ENCODE measurements around the genes AFG3L2 and SEH1L.

GRCh38 chr18:12313558-12314193, 5.6 kb downstream of the TUBB6 start:
- PRO-cap = no peak

GRCh38 chr18:12325516-12326615, 17.8 kb downstream of the TUBB6 start:
- PRO-cap = no peak

DNA sequence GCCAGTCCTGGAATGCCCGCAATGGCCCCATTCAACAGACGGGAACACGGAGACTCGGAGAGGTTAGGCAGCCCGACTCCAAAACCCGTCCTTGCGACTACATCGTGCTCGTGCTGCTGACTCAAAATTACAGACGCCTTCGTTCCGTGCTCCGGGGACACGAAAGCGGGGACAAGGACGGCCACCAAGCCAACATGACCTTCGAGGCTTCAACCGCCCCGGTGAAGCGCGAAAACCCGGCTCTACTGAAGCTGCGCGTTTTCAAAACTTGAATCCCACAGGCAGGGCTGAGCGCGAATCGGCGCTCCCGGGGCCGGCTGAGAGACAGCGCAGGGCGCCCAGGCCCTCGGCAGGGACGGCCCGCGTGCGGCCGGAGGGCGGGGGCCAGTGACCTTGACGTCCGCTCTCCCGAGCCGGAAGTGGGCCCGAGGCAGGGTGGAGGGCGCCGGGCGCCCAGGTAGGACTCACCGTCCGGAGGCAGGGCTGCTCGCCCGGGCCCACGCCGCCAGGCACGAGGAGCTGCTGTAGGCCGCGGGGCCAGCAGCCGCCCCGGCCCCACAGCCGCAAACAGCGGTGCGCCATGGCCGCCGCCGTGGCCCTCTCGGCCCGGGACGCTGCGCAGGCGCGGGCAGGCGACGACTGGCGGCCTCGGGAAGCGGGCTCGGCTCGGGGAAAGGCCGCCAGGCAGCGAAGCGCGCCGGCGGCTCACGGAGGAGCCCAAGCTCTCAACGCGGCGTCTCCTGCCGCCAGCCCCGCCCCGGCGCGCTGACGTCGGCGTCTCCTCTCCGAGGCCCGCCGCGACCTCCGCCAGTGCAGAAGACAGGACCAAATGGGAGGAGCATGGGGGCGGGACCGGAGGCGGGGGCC, at the start of gene AFG3L2:
TSS of gene AFG3L2 (minus strand) at position 727 of the 867 bp plus-strand sequence.
- PRO-cap = bidirectional peak, plus-strand start at position 418 of the sequence, minus-strand start at position 319 of the sequence; bidirectional peak, plus-strand start outside the sequence, minus-strand start at position 709 of the sequence

- PRO-cap = no peak
These were observed 47.8 kb downstream of the PRELID3A start for GRCh38 chr18:12455438-12455938.

GRCh38 chr18:12503057-12503751, 95.5 kb downstream of the PRELID3A start:
- PRO-cap = no peak

DNA sequence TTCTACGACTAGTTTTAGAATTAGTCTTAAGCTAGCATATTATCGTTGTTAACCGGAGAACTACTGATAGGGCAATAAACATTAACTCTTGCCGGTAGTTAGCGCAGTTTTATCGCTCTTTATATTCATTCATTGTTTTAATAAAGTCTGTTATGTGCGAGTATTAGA, 522 bp downstream of the PSMG2 start:
- PRO-cap = no peak

DNA sequence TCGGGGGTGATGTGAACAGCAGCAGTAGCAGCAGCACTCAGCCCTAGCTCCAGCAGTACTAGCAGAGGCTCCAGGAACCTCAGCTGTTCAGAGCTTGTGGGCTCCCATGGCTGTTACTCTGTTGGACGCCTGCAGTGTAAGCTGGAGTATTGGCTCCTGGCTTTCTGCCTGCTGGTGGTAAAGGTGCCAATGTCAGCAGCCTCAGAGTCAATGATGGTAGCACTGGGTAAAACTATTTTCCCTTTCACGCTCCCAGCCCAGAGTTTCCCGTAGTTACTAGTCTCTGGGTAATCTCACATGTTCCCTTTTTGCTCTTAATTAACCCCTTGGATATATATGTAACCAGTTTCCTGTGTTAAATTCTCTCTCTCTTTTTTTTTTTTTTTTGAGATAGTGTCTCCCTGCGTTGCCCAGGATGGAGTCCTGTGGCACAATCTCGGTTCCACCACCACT, 3.0 kb upstream of the SEH1L start:
- PRO-cap = no peak

GRCh38 chr18:12947798-12948989, at the start of gene SEH1L:
SEH1L (plus strand) TSS chr18:12948011.
- PRO-cap = bidirectional peak, plus-strand start at chr18:12948031, minus-strand start at chr18:12947705; bidirectional peak, plus-strand start at chr18:12948456, minus-strand start at chr18:12948371

- PRO-cap = no peak
These were observed 1.5 kb upstream of the LDLRAD4 start for GRCh38 chr18:13217075-13217418.

DNA sequence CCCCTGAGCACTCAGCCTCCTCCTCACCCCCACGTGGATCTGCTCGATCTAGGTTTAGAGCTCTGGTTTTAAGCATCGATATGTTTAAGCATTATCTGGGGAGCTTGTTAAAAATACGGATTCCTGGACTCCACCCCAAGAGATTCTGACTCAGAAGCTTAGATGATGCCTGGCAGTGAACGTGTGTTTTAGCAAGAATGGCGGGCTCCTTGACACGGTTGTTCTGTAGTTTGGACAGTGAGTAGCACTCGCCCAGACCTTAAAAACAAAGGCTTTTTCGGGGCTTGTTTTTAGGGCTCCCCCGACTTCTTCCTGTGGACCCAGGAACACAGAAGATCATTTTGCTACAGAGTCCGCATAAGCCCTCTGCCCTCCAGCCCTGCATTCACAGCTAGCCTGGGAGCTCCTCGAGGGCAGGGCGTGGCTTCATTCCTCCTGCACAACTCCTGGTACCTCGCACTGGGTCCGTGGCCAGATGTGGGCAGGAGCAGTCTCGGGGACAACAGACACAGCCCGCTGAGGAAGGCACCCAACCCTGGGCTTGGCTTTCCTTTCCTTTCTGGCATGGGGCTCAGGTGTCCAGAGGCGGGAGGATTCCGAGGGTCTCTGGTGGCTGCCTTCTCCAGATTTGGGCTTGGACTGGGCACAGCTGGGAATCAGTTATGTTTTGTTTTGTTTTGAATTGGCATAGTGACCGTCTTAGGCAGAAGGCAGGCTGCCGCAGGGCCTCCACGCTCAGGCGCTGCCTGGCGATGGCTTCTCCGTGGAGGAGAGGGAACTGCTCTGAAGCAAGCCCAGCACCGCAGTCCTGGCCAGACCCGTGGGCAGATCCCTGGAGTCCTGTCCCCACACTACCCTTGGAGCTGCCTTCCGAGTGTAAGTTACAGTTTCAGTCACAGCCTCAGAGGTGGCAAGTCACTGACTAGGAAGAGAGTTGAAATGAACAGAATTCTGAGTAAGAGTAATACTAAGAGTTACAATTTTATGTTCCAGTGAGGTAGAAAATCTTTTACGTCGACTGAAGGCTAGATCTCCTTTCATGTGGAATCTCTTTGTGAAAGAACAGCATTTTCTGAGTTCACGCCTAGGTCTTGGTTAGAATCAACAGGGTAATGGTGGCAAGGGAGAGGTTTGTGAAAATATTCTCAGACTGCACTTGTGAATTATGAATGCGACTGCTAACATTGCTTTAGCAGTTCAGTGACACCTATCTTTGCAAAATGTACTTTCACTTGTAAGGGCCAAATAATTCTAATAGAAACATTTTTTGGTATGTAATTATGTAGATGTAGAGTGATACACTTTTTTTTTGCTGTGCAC, 47.8 kb downstream of the LDLRAD4 start:
- PRO-cap = no peak

DNA sequence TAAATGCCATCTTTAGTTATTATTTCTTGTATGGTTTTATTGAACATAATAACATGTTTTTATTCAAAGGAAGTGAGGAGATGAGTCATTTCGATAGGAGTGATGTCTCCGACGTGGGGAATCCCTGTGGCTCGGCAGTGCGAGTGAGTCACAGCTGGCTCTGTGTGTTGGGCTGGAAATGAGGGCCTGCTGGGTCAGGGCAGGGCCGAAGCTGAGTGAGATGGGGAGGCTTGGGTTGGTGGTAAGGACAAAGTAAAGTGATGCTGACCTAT, 156.7 kb downstream of the LDLRAD4 start:
- PRO-cap = no peak

- PRO-cap = no peak
These were observed 207.1 kb downstream of the LDLRAD4 start for GRCh38 chr18:13425578-13426145.

GRCh38 chr18:13427290-13427956, 208.9 kb downstream of the LDLRAD4 start:
- PRO-cap = no peak

GRCh38 chr18:13460571-13461670, 242.4 kb downstream of the LDLRAD4 start:
- PRO-cap = no peak

DNA sequence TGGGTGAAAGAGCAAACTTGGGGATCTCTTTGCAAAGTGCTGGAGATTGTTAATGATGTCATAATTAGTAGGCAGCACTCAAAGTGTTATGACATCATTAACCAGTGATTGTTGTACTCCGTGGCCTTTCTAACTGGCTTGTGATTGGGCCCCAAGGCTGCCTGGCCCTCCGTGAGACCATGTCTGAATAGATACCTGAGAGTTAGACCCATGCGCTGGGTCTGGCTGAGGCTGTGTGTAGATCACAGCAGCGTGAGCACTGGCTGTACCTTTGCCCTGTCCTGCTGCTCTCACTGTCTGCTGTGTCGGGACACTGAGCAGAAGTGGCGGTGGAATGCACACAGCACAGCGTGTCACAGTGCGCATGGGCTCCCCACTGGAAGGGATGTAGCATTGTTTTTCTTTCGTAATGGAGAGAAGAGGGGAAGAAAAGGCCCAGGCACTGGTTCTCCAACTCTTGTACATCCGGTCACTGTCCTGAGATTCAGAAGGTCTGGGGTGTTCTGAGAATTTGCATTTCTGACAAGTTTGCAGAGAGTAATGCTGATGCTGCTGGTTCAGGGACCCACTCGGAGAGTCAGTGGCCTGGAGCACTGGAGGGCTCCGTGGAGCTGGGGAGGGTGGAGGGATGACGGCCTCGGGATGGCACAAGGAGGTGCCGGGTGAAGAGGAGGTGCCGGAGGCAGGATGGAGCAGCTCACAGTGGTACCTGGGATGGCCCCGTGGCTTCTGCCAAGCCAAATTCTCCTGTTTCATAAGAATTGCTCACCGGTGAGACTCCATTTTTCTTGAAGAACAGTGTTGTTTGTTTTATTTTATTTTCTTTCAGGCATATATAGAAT, 252.7 kb downstream of the LDLRAD4 start:
- PRO-cap = no peak

GRCh38 chr18:13552380-13552901, 173.9 kb downstream of the FAM210A start:
- PRO-cap = no peak

DNA sequence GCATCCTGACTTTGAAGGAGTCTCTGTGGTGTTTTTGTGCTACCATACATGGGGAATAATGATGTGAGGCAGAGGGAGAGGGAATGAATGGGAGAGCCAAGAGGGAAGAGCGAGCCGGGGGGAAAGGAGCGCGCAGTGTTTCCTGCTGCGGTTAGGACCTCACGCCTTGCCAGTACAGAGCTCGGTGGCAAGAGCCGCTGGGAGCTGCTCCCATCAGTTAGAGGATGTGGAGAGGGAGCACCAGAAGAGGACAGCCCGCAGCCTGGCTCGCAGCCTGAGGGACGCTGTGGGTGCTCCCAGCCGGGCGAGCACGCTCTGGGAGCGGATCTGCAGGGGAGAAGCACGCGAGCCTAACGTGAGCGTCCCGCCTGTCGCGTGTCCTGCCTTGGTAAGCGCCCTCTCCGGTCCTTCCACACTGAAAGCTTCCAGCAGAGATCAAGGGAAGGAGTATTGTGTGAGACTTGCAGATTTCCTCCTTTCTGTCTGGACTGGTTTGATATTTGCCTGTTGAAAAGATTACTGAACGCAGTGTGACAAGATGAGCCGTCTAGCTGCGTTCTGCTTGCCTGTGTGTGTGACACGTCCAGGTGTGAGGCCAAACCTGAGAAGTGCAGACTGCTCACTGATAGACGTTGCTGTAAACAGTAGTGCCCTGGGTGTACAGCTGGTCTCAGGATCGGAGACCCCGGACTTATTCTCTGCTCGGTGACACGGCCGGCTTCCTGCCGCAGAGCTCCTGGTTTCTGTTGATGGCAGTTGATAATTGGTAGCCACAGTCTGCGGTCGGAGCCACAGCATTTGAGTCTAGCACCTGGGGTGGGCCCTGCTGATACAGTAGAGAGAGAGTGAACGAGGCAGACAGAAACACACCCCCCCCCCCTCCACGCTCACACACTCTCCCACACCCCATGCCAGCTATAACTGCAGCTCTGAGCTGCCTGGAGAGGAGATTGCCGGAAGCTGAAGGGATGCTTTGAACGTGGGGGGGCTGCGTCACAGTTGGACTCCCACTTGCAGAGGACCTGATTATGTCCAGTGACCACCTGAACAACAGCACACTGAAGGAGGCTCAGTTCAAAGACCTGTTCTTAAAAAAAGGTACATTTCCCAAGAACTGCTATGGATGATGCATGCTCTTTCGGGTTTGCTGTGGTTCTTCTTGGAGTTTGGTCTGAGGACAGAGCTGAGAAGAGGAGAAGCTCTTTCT, 114.3 kb downstream of the FAM210A start:
- PRO-cap = no peak

DNA sequence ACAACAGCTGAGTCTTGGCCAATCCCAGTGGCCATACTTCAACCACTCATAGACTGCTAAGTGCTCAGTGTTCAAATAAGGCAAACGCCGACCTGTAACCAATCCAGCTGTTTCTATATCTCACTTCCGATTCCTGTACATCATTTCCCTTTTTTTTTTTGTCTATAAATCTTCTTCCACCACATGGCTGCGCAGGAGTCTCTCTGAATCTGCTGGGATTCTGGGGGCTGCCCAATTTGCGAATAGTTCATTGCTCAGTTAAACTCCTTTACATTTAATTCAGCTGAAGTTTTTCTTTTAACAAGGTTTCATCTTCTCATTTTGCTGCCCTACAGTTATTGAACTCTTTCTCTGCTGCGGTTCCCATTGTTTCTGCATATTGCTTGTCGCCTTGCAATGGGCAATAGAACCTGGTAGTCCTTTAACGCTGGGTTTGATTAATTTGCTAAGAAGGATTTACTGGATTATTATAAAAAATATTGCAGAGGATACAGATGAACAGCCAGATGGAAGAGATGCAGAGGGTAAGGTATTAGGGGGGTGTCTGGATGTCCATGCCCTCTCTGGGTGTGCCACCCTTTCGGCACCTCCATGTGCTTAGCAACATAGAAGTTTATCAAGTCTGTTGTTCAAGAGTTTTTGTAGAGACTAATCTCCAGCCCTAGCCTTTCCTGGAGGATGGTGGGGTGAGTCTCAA, 18.5 kb downstream of the FAM210A start:
- PRO-cap = no peak

DNA sequence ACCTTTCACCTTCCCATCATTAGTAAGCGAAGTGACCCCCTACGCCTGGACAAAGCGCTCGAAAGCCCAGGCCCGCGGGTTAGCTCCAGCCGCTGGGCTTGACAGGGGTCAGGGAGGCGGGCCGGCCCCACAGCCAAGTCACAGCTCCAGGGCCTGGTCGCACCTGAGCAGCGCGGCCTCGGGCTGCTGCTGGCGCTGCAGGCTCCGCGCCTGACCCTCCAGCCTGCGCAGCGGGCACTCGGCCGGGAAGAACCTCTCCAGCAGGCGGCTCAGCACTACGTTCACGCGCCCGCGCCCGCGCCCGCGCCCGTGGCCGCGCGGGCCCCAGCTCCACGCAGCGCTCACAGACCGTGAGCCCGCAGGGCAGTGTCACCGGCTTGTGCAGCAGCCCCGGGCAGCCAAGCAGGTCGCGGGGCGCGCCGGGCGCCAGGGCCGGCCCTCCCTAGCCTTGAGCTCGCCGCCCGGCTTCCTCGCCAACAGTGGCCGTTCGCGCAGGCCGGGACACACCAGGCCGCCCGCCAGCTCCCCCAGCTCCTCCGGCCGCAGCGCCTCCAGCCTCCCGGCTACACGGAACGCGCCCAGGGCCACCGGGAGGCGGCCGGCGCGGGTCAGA, 93.2 kb downstream of the POTEC start:
- PRO-cap = no peak

DNA sequence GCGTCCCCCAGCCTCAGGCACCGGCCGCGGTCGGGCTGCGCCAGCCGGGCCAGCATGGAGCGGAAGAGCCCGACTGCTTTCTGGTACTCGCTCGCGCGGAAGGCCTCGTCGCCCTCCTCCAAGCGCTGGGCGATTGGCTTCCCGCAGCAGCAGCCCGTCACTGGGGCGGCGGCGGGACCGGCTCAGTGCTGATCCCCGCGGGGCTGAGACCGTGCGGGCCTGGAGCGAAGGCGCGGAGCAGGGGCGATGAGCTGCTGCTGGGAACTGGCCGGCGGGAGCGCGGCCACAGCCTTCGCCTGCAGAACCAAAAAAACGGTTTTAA, 92.7 kb downstream of the POTEC start:
- PRO-cap = no peak

Data from tibial artery (tissue), 1 donor.